Smooth muscle cell (in vitro differentiated cells): ENCODE measurements around a stretch of chr12.

DNA sequence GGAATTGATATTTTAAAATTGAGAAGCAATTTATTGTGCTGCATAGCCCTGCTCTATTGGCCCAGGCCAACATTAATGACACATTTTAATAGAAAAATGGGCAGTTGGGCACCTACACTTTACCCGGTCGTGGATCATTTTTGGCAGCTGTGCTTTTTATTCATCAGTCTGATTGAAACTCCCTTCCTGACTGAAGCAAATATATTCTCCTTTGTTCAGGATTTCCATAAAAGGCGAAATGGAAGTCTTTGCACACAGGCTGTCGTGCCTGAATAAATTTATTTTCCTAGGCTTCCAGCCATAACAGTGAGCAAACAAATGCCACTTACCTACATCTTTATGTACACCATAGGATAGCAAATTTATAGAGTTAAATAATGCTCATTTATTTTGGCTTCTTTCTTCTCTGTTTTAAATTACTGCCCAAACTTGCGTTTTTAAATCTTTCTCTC, 480.7 kb upstream of the DCN start:
- RAMPAGE, long total RNA = no peak

GRCh38 chr12:91778464-91778784, 367.2 kb downstream of the BTG1 start:
- RAMPAGE, long total RNA = no peak

GRCh38 chr12:91987971-91988379, 157.7 kb downstream of the BTG1 start:
- RAMPAGE, long total RNA = no peak

DNA sequence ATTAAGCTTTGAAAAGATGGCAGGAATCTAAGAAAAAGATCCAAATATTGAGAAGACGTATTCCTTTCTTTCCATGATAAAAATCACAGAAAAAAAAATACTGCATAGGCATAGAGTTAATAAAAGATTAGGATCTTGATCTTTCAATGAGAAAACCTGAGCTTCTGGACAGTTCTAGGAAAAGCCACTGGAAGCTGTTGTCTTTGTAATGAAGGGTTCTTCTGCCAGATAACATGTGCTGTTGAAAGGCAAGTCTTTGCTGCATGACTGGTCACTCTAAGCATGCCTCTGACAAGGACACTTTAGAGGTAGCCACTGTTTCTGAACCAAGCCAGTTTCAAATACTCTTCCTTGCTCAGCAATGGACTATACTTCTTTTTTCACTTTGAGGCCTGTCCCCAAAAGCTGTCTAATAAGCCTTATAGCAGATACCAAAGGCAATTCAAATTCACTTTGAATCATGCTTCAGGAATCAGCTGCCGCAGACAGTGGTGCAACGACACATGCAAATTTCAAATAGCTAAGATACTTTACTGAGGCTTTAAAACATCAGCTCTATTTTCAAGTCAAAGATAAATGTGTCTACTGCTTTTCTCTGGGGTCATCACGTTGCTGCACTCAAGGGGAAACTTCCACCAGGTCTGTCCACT, 70.2 kb downstream of the BTG1 start:
- RAMPAGE, long total RNA = no peak

DNA sequence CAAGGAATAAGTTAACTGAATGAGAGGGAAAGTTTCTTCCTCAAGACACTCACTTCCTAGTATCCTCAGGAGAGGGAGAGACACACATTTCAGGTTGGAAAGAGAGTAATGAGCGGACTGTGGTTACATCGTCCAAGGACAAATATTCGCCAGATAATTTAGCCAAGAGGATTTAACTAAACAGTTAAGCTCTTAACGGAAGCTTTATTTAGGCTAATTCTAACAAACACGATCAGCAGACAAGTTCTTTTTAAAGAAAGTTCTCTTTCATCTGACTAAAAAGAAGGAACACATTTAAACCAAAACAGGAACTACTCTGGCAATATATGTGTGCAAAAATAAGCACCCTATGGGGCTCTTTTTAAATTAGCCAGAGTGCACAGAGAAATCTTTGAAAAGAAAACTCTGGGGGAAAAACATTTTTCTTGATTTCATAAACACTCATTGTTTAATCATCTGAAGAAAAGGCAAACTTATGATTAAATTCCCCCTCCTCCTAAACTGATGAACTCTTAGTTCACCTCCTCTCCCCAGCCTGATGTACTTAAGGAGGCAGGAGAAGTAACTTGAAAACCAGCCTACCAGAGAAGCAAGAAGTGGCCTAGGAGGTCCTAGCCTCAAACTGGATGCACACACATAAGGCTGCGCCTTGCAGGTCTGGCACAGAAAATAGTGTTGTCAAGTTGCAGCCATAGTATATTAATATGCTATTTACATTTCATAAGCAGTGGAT, 13.3 kb upstream of the BTG1 start:
- RAMPAGE, long total RNA = no peak

DNA sequence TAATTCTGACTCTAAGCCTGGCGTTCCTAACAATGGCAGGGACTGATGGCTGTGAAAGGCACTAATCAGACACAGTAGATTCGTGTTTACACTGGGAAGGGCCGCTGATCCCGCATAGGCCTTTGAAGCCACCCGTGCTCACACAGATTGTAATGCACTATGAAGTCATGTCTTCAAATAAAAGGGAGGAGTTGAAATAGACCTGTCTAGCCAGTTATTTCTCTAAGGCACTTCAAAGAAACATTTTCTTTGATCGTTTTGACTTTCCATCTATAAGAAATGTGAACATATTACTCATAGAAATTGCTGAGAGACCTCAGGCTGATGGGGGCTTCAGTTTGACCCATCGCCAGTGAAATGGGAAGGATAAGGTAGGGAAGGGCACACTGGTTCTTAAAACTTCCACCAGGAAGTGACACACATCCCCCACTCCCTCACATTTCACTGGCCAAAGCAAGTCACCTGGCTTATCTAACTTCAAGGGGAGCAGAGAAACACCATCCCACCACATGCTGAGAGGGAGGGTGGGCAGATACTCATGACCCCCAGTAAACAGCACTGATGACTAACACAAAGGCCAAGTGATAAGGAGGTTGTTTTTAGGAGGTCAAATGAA, 91.4 kb upstream of the EEA1 start:
- RAMPAGE, long total RNA = no peak

DNA sequence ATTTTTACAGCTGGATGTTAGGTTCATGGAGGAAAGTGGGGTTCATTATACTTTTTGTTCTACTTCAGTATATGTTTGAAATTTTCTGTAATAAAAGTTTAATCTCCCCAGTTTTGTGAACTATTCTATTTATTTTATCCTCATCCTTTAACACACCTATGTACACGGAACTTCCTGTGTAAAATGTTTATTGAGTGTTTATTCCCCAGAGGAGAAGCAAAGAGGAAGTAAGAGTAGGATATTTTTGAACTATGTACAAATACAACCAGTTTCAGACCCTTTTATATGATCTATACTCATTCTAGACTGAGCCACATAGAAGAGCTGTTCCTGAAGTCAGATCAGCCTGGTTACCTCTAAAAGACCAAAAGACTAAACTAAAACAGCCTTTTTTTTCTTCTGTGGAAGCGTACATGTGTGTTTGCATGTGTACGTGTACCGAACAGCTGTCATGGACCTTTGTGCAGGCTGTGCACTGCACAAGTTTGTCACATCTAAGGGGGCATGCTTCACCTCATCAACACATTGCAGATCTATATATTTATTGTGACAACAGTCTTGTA, 210.9 kb upstream of the NUDT4 start:
- RAMPAGE, long total RNA = no peak

DNA sequence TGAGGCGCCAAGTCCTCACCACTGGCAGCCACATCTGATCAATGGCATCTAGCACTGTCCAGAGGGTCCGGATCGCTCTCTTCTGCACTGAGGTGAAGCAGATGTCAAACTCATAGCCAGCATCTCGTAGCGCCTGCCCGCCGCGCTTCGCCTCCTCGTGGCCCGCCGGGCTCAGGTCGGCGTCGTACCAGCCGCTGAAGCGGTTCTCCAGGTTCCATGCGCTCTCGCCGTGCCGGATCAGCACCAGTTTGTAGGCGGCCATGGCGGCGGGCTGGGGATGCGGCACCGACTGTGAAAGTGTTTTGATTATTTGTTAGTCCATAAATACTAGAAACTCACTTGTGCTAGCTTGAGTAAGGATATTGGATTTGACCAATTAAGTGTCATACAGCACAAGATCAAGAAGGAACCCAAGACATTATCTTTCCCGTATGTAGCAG, 35.8 kb upstream of the CRADD start:
- RAMPAGE, long total RNA = no peak

DNA sequence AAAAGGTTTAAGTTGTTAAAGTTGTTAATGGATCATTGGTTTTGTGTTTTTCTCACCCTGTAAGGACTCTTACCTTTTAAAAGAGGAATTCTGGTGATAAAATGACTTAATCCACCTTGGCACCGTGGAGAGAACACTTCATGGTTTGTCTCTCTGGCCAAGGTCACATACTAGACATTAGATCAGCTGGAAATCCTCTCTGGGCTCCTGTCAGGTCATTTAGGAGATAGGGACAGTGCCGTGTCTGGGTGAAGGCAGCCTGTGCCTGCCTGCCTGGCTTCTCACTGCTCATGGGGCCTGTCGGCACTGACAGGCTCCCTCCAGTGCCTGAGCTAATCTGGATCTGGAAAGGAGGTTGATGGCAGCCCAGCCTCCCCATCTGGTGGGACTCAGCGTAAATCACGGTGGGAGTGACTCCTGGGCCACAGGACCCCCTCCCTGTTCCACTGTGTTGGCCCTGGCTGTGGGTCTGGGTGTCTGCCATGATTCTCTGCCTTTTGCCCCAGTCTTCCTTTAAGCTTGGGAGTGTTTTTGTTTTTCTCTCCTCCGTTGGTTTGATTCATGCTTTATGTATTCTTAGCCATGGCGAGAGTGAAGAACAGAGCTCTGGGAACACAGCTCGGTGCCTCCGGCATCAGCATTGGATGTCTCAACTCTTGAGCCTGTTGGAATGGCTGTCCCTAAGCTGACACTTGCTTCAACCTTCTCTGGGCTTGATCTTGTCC, 5.8 kb downstream of the CRADD start:
- RAMPAGE, long total RNA = no peak

GRCh38 chr12:93701943-93702800, 25.0 kb downstream of the CRADD start:
- RAMPAGE, long total RNA = no peak

DNA sequence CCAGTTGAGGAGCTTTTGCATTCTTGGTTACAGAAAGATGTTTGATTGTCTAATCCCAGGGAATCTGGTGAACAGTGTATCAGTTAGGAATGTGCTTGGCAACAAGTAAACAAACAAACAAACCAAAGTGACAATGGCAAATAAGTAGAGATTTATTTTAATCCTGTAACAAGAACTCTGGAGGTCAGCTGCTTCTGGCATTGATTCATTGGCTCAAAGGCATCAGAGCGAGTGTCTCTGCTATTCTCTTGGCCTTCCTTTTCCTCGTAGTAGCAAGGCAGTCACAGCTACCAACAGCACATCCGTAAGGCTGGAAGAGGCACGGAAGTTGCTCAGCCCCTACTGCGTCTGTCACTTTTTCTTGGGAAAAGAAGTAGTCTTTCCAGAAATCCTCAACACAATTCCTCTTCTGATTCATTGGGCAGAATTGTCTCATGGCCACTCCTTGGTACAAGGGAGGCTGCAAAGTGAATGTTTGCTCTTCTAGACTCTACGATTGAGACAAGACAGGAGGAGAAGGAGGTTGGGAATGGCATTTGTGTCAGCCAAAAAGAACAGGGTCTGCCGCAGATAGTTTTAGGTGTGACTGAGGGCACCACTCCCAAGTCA, 37.3 kb downstream of the CRADD start:
- RAMPAGE, long total RNA = no peak

DNA sequence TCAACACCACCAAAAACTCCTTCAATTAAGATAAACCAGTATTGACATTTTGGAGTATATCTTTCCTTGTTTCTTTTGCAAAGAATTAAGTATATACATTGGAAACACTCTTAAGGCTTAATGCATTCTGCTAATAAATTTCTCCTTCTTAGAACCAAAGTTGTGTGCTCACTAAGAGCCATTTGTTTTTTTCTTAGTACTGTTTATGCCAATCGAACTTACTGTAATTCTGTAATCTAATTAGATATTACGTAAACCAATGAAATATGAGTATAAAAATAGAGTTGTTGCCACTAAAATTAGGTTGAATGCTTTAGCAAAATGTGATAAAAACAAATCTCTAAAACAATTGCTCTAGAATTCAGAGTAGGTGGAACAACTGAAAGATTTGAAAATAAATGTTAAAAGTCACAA, 90.7 kb downstream of the CRADD start:
- RAMPAGE, long total RNA = no peak

DNA sequence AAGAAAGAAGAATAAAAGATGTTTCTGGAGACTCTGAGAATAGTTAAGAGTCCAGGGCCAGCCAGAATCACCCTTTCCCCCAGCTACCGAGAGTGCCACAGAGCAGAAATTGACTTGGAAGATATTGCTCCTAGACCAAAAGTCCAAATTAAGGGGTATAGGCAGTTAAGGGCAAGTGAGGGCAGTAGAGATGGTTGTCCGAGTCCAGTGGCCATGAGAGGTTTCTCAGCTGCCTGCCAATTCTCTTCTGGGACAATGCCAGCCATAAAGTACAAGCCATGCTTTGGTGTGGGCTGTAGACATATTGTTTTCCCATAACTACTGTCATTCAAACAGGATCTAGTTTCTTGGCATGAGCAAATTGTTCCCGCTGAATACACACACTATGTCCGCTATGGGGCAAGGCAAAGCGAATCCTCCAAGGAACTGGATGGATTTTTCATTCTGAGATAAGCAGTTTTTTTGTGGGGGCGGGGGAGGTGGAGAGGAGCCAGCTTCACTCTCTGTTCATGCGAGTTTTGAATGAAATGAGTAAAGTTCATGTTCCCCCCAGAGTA, 136.8 kb downstream of the CRADD start:
- RAMPAGE, long total RNA = no peak

DNA sequence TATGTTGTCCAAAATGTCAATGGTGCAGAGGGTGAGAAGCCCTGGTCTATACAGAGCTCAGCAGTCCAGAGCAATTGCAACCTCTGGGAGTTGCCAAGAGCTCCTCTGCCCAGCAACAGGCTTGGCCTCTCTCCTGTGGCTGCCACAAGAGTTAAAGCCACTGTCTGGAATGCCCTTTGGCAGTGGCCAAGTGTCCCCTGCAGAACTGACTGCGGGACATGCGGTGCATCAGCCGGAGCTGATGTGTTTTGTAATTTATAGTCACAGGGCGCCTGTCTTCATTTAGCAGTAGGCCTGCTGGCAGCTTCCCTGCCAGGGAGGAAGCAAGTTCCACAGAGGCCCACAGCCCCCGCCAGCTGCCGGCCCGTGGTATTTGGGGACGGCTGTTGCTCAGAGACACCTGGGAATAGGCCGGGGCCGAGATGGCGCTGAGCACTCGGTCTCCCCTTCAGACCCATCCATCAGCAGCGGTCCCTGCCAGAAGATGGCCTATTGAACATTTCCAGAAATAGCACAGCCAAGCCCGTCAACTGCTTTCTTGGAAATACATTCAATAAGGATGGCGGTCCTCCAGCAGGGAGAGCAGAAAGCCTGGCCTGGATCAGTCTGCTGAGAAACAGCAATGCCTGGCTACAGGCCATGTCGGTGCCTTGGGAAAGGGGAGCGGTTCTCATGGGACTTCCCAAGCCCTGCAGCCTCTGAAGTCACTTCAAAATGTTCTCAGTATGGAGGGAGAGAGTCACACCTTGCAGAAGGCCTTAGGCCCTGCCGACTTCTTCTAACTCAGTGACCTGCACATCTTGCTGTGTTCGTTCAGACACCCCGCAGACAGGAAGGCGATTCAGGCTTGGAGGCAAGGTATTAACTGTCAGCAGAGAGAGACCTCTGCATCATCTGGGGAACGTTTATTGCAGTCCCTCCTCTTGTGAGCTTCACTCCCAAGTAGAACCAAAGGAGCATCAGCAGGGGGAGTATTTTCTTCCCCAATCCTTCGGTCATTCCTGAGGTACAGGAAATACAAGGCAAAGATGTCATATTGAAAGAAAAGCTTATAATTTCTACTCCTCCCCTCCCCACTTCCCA, 217.5 kb downstream of the CRADD start:
- RAMPAGE, long total RNA = no peak

DNA sequence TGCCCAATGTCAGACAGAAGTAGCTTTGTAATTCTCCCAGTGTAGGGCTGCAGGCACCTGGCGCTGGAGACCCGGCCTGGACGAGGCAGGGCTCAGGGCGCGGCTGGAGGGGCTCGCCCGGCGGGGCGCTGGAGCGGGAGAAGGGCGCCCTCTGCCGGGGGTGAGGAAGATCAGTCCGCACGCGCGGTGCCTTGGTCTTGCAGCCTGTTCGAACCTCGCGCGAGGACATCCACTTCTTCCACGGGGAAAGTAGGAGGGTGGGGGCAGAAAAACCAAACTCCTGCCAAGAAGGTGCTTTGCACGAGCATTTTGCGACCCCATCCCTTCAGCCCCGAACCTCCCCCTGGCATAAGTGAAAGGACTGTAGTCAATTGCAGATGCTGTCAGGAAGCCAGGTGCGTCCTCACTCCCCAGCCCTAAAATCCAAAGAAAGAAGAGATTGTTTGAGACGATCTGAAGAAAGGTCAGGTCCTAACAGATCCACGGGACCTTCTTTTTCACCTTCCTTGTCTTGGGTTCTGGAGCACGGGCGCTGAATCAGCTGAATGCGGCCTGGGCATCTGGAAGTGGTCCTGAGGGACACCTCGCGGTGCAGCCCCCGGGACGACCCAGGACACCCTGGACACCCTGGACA, 46.8 kb upstream of the PLXNC1 start:
- RAMPAGE, long total RNA = no peak

DNA sequence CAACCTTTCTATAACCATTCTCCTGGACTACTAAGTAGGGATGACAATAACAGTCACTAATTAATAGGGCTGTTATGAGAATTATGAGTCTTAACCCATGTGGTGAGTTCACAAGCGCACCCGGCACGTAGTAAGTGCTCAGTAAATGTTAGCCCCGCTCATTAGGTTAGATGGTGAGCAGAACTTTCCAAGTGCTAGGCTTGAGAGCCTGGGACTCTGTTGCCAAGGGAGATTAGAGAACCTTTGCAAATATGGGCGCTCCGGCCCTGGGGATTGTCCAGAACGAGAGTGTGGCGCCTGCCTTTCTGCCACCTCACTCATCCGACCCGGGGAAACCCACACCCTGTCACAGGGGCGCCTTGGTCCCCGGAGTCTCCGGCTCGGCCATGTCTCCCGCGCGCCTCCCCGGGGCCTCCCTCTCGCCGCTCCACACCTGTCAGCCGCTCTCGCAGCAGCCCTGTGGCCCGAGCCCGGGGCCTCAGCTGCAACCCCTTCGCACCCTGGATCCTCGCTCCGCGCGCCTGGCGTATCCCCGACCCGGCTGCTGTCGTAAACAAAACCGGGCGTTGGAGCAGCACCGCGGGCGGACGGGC, 585 bp upstream of the PLXNC1 start:
- RAMPAGE, long total RNA = no peak

- RAMPAGE, long total RNA = no peak
Observed at GRCh38 chr12:94152259-94152829, 4.0 kb downstream of the PLXNC1 start.

GRCh38 chr12:94186819-94187349, 38.5 kb downstream of the PLXNC1 start:
- RAMPAGE, long total RNA = no peak

DNA sequence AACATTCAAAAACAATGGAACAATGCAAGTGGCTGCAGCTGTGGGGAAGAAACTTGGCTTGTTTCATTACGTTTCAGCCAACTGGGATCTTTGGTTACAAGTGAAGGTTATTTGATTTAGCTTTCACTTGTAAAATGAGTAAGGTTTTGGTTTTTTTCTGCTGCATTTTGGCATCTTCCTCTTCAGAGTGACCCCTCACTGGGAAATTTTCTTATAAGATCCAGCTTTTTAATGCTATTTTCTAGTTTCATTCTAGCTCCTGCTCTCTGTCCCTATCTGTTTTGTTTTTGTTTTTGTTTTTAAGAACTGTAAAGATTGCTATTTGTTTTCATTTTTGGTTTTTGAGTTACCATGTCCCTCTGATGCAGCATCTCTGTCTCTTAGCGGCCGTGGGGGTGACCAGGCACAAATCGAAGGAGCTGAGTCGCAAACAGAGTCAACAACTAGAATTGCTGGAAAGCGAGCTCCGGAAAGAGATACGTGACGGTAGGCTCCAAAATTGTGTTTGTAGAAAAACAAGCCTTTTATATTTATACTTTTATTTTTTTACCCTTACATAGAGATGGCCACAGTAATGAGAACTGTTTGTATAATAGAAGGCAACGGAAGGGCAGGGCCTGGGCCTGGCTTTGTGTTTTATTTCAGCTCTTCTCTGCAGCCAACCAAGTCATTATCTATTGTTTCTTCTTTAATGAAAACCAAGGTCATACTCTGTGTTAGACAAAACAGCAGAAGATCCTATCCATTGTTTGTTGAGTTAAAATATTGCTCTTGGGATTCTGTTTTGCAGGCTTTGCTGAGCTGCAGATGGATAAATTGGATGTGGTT, 106.2 kb downstream of the PLXNC1 start:
- RAMPAGE, long total RNA = no peak

- RAMPAGE, long total RNA = no peak
Observed at GRCh38 chr12:94262078-94262858, 113.9 kb downstream of the PLXNC1 start.